Epithelial cell of prostate (primary cell): Measurements from ENCODE around the genes NR2F6, ANKLE1 and INSL3.

GRCh38 chr19:17215493-17216391 is 585 bp downstream of the USE1 start:
- RRBS: 1% methylated on average over 6 of the region's 40 CpGs

GRCh38 chr19:17244989-17246003 is at the start of gene NR2F6:
Gene NR2F6, minus strand, starts transcription at chr19:17245919.
- RRBS: under 1% methylated on average over 70 of the region's 154 CpGs

DNA sequence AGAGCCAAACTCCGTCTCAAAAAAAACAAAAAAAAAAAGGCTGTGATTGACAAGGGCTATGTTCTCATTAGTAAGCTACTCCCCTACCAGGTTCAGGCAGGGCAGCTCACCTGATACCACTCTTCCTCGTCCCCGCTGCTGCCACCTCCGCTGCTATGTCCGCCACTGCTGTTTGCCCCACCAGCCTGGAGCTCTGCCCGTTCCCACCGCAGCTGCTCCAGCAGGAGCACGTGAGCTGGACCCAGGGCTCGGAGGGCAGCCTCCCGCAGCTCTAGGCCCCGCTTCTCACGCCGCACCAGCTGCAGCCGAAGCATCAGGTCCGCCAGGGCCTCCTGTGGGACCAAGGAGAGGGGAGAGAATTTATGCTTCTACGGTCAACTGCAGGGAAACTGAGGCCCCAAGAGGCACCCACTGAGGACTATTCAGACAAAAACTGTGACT is 9.2 kb downstream of the USHBP1 start:
- RRBS: no CpG with 5 or more reads among the region's 16 CpGs

DNA sequence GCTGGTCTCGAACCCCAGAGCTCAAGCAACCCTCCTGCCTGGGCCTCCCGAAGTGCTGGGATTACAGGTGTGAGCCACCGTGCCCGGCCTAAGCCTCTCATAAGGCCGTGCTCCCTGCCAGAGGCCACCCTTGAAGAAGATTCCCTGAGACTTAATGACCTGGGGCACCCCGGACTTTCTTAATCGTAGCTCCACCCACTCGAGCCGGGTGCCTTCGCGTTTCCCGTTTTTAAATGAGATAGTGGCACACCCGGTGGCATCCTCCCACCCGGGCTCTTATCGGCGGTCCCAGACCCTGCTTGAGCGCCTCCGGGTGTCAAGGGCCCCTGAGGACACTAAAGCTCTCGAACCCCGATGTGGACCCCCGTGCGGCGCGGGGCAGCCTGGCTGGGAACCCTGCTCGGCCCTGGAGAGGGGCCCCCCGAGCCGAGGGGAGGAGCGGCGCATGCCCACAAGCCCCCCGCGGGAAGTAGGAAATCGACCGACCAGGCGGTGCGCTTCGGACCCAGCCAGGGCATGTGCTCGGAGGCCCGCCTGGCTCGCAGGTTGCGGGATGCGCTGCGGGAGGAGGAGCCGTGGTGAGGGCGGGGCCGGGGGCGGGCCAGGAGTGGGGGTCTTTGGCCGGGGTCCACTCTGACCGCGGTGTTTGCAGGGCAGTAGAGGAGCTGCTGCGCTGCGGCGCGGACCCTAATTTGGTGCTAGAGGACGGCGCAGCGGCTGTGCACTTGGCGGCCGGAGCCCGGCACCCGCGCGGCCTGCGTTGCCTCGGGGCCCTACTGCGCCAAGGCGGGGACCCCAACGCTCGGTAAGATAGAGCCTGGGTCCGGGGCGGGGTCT is at the start of gene ANKLE1:
TSS of gene ANKLE1 (plus strand) at position 497 of the 837 bp plus-strand sequence.
- RRBS: 12% methylated on average over 19 of the region's 70 CpGs

DNA sequence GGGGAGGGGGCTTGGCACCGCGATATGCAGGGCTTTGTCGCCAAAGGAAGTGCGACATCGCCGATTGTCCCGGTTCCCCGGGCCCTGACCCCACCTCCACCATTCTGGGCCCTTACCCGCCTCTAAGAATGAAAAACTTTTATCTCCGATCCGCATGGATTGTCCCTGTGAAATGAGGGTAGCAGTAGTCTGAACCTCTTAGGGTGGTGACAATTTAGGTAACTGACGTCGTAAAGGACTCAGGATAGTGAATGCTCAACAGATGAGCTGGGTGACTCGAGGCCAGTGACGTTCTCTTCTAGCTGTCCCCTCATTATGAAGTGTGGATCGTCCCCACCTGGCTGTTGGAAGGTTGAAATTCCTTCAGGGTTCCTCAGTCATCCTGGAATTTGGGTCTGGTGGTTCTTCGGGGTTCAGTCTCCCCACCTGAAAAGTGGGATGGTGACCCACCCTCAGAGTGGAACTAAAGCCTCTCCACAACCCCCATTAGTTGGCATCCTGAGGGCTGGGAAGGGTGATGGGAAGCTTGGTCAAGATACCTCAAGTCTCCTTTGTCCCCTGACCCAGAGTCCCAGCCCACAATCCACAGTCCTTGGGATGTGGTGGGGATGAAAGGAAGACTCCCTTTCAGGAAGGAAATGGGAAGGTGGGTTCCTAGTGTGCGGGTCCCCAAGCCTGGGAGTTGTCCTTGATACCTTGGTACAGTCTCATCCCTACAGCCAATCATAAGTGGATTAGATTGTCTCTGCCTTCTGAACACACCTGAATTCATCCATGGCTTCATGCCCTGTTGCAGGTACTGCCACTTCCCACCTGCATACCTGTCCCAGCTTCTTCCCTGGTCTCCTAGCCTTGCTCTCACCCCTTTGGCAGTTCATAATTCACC is 931 bp downstream of the DDA1 start:
- RRBS: under 1% methylated on average over 7 of the region's 18 CpGs

- RRBS: no CpG with 5 or more reads among the region's 12 CpGs
These were observed 2.5 kb downstream of the DDA1 start for GRCh38 chr19:17311809-17312334.

DNA sequence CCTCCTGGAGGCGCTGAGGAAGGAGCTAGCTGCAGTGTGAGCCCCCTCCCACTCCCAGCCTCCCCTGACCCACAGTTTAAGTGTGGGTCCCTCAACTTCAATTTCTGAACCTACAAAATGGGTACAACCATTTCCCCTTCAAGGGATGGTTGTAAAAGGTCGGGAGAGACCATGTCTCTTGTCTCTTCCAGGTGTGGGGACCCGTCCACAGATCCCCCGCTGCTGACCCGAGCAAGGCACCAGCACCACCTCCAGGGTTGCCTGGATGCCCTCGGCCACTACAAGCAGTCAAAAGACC is 3.9 kb downstream of the GTPBP3 start:
- RRBS: no CpG with 5 or more reads among the region's 6 CpGs

DNA sequence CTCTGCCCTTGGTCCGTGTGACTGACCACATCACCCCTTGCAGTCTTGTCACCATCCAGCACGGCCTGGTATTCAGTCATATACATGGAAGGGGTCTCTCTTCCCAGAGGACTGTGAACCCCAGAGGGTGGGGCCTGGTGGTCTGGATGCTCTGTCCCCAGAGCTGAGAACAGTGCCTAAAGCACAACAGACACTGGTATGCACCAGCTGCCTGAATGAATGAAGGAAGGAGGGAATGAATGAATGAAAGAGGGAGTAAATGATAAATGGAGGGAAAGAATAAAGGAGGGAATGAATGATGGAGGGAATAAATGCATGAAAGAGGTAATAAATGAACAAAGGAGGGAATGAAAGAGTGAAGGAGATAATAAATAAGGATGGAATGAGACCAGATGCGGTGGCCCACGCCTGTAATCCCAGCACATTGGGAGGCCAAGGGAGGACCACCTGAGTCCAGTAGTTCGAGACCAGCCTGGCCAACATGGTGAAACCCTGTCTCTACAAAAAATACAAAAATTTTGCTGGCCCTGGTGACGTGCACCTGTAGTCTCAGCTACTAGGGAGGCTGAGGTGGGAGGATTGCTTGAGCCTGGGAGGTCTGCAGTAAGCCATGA is 13.7 kb downstream of the SLC27A1 start:
- RRBS: no CpG with 5 or more reads among the region's 6 CpGs

DNA sequence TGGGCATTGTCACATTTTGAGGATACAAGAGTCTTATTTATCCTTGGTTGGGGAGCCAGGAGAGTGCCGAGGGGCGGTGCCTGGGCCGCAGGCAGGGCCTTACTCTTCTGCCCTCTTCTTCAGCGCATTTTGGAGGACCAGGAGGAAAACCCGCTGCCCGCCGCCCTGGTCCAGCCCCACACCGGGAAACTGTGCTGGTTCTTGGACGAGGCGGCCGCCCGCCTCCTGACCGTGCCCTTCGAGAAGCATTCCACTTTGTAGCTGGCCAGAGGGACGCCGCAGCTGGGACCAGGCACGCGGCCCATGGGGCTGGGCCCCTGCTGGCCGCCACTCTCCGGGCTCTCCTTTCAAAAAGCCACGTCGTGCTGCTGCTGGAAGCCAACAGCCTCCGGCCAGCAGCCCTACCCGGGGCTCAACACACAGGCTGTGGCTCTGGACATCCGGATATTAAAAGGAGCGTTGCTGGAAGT is 6.2 kb upstream of the NIBAN3 start:
- RRBS: 93% methylated on average over 4 of the region's 26 CpGs

DNA sequence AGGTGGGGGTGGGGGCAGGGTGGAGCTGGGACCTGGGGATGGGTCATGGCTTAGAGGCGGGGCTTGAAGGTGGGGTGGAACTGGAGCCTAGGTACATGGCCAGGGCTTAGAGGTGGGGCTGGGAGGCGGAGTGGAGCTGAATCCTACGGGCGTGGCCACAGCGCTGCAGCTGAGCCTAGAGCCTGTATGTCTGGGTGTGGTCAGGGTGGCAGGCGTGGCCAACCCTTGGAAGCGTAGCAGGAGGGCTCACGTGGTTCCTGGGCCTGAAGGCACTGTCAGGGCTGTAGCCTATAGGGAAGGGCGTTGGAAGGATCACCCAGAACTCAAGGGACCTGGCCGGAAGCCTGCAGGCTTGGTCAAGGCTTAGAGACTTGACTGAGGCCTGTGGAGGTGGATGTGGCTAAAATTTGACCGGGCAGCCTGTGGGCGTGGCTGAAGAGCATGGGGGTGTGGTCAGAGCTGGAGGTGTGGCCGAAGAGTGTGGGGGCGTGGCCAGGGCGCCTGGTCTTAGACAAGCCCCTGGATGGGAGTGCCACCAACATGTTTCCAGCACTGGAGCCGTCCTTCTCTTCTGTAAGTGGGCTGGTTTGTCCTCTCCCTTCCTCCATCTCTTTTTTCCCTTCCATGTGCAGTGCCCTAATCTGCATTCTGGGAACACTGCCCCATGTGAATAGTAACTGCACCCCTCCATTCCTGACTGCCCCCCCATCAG is 24.4 kb downstream of the COLGALT1 start:
- RRBS: 58% methylated on average over 2 of the region's 16 CpGs

- RRBS: 25% methylated on average over 4 of the region's 17 CpGs
These were observed 25.1 kb downstream of the COLGALT1 start for GRCh38 chr19:17580554-17580911.

- RRBS: no CpG with 5 or more reads among the region's 15 CpGs
These were observed 2.0 kb downstream of the UNC13A start for GRCh38 chr19:17686024-17686627.

DNA sequence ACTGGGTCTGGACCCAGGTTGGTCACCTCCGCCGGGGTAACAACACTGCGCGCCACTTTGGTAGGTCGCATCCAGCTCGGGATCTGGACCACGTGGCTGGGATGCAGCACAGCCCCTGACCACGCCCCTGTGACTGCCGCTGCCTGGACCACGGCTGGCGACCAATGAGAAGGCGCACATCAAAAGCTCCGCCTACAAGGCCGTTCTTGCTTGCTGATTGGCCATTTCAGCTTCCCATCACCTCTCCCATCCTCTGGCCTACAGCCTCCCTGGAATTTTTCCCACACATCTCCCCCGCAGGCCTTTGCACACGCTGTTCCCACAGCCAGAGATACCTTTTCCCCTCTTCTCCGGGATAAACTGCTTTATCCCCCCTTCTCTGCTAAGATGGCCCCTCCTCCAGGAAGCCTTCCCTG is 12.5 kb upstream of the MAP1S start:
- RRBS: no CpG with 5 or more reads among the region's 17 CpGs

- RRBS: no CpG with 5 or more reads among the region's 24 CpGs
These were observed at the start of gene INSL3 for GRCh38 chr19:17821355-17821719. Gene INSL3, minus strand, starts transcription at chr19:17821519.

DNA sequence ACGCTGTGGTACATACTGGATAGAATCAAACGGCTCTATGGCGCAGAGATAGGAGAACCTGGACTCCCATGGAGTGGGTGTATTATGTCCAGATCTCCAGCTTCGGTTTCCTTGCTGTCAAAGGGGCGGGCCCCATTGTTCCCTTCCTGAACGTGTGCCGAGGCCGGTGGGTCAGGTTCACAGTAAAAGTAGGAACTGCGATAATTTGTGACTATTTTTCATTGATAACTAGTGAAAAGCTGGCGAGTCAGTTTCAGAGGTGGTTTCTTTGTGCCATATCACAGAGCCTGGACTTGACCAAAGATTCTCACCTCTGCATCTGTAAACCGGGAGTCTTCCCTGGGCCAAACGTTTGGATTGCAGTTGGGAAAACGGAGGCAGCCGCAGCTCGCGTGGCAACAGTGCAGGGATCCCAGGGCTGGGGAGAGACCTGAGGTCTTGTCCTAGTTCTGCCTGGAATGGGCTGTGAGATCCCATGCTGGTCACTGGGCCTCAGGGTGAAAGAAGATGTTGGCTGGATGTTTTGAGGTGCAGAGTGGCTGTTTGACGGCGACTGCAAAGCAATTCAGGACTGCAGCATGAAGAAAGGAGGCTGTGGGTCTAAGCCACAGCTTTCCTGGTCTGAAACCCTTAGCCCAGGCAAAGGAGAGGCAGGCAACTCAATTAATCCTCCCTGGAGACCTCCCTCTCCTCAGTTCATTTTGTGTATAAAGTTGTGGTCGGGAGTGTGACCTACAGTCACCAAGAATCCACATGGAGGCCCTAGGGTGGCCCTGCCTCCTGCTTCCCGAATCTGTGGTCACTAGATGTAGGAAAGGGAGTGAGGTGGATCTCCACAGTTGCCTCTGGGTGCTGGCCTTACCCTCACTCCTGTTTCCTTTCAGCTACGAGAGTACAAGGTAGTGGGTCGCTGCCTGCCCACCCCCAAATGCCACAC is 967 bp downstream of the RPL18A start:
- RRBS: no CpG with 5 or more reads among the region's 22 CpGs

- RRBS: no CpG with 5 or more reads among the region's 6 CpGs
These were observed 16.9 kb downstream of the CCDC124 start for GRCh38 chr19:17949889-17950037.

- RRBS: no CpG with 5 or more reads among the region's 55 CpGs
These were observed 16.6 kb upstream of the KCNN1 start for GRCh38 chr19:17950038-17951057.

DNA sequence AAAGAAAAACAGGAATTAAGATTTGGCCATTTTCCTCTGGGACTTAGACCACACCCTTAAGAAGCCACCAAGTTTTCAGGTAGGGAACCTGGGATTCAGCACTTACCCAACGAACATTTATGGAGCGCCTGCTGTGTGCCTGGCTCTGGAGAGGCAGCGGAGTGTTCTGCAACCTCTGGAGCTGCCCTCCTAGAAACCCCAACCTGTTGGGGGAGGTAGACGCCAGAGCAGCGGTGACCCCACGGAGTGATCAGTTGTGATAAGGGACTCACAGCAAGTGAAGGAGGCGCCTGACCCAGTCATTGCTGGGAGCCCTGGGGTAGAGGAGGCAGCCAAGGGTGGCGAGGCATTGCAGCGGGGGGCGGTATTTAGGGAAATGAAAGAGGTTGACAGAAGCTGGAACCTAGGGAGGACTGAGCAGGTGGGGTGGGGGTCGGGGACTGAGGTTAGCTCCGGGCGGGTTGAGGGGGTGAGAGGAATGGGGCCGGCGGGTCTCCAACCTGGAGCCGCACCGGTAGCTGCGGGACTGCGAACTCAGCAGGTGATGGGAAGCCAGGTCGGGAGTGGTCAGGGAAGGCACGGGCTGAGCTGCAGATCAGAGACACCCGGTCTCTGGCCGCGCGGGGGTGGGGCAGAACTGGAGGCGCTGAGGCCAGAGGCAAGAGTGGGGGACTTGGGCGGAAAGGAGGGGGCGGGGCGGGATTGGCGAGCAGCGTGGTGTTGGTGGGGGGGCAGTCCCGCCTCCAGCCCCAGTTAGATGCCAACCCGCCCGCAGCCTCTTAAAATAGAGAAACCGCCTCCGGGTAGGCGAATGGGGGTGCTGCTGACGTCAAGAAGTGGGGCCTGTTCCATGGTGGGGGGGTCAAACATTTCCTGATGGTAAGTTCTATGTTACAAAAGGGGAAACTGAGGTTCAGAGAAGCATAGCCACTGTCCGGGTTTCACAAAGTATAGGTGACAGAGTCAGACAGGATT is 1.4 kb downstream of the MAST3 start:
- RRBS: 2% methylated on average over 5 of the region's 39 CpGs

DNA sequence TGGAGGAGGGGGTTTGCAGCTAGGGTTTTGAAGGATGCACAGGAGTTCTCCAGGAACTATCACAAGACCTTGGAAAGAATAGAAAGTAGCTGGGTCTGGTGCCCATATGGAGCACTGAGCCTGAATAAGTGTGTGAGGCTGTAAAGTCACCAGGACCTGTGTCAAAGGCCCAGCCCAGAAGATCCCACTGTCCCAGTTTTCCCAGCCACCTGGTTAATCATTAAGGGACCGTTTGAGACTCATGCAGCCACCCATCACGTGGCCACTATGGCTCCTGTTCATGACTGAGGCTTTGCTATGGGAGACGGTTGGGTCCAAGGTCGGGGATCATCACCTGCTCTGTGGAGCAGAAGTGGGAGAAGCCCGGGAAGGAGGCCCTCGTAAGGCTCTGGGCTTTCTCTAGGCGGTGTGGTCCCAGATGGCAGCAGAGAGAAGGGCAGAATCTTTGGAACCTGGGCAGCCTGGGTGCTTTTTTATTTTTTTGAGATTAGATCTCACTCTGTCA is 17.0 kb upstream of the PIK3R2 start:
- RRBS: no CpG with 5 or more reads among the region's 7 CpGs

DNA sequence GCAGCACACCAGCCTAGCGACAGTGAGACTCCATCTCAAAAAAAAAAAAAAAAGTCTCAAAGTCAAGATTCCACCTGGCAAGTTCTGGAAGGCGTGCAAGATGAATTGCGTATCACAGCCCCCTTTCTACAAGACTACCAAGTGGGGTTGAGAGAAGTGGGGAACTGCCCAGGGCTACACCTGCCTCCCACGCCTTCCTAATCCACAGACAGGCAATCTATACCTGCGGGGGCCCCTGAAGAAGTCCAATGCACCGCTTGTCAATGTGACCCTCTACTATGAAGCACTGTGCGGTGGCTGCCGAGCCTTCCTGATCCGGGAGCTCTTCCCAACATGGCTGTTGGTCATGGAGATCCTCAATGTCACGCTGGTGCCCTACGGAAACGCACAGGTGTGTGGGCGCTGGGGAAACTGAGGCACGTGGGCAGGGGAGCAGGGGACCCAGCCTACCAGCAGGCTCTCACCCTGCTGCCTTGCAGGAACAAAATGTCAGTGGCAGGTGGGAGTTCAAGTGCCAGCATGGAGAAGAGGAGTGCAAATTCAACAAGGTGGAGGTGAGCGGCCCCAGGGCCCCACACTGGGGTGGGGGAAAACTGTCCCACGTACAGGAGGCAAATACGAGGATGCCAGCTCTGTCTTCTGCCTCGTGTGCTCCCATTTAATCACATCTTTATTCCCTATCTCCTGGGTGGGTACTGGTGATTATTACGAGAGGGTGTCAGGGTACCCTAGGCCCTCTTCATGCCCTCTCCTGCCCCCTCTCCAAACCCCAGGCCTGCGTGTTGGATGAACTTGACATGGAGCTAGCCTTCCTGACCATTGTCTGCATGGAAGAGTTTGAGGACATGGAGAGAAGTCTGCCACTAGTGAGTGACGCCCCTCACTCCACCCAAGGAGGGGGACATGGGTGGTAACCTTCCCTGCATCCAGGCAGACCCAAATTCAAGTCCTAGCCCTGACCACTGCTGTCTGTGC is 1.5 kb downstream of the IFI30 start:
- RRBS: no CpG with 5 or more reads among the region's 21 CpGs